Tongue (tissue), 2 donors: Measurements from ENCODE around the genes P2RY14, GPR87 and P2RY12.

GRCh38 chr3:150756461-150757582, 6.1 kb downstream of the SIAH2 start:
- RAMPAGE, long total RNA = no peak

- RAMPAGE, long total RNA = no peak
Observed at GRCh38 chr3:151101579-151101970, 16.1 kb downstream of the MED12L start.

- RAMPAGE, long total RNA = no peak
Observed at GRCh38 chr3:151265074-151265273, 13.4 kb downstream of the P2RY14 start.

GRCh38 chr3:151278226-151279019, at the start of gene P2RY14:
TSS of gene P2RY14 (minus strand) at chr3:151278542.
- RAMPAGE, long total RNA = no peak

- RAMPAGE, long total RNA = no peak
Observed at GRCh38 chr3:151316450-151317122, at the start of gene GPR87. TSS of gene GPR87 (minus strand) at chr3:151316820.

DNA sequence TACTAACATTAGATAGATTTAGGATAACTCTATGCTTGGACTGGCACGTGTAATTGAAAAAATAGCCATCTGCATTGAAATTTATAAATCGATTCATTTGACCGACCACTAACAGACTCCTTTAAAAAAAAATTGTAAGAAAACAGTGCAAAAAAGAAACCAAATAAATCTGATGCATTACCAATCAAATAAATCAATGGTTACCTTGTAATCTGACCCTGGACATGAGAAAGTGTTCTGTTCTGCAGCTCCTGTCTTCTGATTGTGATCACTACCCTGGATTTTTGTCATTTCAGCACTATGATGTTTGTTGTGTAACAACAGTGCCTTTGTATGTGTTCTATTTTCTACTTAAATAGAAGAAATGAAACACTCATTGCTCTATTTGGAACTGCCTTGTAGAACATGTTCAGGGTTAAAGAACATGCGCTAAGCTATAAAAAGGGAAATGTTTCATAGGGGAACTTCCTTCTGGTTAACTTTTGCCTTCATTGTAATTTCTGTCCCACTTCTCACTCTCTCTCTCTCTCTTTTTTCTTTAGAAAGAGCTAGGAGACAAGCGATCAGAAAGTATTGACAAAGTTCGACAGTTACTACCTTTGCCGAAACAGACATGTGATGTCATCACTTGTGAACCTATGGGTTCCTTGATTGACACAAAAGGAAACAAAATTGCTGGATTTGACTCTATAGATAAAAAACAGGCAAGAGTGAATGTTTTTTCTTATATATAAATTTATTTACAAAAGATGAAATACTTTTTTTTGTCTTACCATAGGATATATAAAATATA, at the start of gene P2RY12:
TSS of gene P2RY12 (minus strand) at position 266 of the 793 bp plus-strand sequence.
- RAMPAGE, long total RNA = no peak

GRCh38 chr3:151766560-151766953, 32.8 kb downstream of the AADACL2 start:
- RAMPAGE, long total RNA = no peak

- RAMPAGE, long total RNA = no peak
Observed at GRCh38 chr3:151889816-151890090, 16.3 kb downstream of the SUCNR1 start.

DNA sequence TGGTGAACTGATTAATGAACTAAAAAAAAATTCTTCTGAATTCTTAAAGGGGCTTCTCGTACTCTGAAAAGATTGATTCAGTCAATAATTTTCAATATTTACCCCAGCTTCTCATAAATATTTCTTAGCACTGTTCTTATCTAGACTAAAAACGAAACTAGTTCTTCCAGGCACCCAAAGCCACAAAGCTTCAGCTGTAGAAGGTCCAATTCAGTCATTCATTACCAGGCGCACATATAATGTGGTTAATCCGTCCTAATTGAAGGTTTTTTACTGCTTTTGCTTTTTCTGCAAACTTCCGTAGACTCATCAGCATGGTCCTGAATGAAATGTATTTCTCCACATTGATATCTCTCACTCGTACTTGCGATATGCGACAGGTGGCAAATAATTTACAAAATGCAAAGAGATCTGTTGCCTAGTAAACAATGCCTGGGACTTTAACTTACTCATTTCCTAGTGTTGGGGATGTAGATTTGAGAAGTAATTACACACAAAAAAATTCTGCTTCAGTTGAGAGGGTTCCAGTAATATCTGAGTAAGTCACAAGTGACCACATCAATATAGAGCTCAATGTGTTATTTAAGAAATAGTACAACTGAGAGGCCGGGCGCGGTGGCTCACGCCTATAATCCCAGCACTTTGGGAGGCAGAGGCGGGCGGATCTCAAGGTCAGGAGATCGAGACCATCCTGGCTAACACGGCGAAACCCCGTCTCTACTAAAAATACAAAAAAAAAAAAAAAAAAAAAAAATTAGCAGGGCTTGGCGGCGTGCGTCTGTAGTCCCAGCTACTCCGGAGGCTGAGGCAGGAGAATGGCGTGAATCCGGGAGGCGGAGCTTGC, 74.9 kb upstream of the MBNL1 start:
- RAMPAGE, long total RNA = no peak

DNA sequence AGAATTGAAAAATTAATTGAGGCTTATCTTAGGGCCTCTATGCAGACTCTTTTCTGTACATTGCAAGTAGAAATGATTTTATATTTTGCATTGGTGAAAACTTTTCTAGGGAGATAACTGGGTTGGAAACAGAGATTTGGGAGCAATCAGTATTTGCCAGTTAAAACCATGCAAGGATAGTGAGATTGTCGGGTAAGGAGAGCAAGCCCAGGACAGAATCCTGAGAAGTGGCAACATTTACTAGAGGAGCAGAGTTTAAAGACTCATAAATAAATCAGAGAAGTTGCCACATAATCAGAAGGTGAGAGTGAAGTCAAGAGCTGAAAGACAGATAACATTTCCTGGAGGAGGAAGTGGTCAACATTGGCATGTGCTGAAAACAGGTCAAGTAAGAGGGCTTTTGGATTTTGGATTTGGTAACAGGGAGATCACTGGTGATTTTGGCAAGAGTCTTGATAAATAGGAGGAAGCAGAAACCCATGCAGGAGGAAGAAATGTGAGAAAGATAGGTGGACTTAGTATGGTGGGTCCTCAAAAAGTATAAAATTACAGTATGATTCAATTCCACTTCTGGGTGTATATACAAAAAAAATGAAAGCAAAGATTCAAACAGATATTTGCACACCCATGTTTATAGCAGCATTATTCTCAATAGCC, 27.6 kb upstream of the MBNL1 start:
- RAMPAGE, long total RNA = no peak

DNA sequence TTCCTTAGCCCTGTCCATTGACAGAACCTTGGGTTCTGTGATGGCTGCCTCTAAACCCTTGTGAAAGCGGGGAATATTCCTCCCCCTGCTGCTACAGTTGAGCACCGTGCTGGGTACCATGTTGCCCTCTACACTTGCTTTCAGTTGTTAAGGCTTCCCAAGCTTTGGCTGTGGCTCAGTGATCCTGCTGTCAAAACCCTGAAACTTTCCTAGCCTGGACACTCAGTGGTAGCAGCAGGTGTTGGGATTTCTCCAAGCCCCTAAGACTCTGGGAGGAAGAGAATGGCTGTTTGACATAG, 69.5 kb downstream of the MBNL1 start:
- RAMPAGE, long total RNA = no peak

DNA sequence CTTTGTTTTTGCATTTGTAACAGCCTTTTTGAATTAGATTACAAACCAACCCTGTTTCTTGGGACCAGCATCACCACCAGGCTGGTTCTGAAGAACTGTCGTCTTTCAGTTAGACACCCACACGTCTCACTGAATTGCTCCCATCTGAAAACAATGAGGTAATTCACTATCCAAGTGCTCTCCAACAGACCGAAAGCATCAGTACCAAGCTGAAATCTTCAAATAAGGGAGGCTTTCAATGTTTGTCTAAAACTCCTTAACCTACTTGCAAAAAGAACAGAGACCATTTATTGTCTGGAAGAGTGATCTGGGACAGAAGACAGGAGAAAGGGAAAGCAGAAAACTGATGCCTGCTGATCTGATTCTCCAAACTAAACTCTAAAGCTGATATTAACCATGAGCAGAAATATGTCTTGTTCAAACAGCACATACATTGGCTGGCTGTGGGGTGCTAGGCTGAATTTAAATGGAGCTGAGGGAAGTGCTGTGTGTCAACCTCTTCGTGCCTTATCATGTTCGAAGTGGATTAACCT, 213.8 kb upstream of the P2RY1 start:
- RAMPAGE, long total RNA = no peak

DNA sequence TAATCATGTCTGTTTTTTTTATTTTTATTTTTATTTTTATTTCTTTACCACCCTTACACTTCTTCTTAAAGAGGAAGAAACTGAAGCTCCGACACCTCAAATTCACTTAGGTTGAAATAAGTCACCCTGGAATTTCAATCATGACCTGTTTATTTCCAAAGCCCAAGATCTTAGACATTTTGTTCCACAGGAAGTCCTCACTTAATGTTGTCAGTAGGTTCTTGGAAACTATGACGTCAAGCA, 390.8 kb downstream of the RAP2B start:
- RAMPAGE, long total RNA = no peak

GRCh38 chr3:153621998-153622278, 459.9 kb downstream of the RAP2B start:
- RAMPAGE, long total RNA = no peak

DNA sequence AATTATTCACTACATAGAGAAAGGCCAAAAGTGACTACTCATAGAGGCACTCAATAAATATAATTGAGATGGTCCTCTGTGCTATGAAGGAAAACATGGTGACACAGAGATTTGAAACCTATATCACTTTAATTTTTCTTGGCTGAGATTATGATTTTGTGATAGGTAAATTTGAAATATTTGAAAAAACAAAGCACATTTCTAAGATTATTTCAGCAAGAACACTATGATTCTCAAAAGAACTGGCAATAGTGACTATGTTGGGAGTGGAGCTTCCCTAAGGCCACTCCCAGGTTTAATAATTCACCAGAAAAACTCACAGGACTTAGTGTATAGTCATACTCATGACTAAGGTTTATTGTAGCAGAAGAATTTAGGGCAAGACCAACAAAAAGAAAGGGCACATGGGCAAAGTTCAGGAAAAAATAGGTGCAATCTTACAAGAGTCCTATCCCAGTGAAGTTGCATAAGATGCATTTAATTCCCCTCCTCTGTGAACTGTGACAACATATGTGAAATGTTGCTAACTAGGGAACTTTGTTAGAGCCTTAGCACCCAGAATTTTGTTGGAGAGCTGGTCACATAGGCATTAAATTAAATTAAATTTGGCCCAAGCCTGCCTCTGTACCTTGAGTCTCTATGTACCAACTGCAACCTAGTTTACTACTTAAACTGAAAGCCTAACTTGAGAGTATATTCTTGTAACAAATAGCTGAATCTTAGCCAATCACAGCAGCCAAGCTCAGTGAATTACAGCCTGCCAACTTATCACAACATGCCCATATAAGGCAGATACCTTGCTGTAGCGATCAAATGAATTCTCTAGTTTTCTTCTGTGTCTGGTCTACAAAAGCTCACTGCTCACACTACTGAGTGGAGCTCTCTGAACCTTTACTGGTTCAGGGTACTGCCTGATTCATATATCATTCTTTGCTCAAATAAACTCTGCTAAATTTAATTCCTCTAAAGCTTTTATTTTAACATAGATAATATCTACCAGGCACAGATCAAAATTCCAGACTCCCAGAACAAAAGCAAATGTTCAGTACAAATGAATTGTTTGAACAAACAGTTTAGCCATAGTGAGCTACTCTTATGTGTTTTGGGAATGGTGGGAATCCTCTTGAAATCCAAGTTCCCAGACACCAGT, 386.2 kb upstream of the ARHGEF26 start:
- RAMPAGE, long total RNA = no peak

DNA sequence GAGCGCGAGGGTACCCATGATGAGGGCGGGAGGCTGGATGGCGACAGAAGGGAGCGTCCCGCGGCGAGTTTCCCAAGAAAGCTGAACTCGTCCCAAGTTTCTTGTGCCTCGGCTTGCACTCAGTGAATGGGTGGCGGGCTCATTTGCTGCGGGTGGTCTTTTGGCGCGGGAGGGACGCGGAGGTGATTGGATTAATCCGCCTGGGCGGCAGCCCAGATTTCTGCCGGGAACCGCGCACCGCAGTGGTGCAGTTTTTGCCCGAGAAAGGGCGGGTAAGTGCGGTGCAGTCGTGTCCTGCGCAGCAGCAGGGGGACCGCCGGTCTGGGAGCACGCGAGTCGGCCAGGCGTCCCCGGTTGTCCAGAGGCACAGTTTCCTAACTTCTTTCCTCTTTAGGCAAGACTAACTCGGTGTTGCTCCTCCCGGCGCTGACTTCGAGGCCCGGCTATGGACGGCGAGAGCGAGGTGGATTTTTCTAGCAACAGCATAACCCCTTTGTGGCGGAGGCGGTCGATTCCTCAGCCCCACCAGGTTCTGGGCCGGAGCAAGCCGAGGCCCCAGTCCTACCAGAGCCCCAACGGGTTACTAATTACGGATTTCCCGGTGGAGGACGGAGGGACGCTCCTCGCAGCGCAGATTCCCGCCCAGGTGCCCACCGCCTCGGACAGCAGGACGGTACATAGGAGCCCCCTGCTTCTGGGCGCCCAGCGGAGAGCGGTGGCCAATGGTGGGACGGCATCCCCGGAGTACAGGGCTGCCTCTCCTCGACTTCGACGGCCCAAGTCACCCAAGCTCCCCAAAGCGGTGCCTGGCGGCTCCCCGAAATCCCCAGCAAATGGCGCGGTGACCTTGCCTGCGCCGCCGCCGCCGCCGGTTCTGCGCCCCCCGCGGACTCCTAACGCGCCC, 610 bp downstream of the ARHGEF26 start:
- RAMPAGE, long total RNA = no peak

- RAMPAGE, long total RNA = no peak
Observed at GRCh38 chr3:155511793-155512063, 218.2 kb upstream of the STRIT1 start.

DNA sequence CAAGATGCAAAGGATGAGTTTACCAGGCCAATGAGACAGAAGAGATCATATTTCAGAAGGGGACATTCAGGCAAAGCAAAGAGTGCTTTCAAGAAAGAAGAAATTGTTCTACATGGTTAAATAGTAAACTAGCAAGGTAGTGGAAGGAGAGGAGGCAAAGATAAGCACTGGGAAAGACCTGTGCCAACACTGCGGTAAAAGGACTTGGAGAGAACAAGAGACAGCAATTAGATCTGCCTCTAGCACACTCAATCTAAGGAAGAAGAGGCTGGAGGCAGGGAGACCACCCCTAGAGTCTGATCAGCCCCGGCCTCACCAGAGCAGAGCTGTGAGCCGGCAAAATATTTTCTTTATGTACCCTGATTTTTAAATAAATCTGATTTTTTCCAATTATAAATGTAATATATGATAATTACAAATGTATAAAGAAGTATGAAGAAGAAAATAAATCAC, 79.5 kb downstream of the PLCH1 start:
- RAMPAGE, long total RNA = no peak

DNA sequence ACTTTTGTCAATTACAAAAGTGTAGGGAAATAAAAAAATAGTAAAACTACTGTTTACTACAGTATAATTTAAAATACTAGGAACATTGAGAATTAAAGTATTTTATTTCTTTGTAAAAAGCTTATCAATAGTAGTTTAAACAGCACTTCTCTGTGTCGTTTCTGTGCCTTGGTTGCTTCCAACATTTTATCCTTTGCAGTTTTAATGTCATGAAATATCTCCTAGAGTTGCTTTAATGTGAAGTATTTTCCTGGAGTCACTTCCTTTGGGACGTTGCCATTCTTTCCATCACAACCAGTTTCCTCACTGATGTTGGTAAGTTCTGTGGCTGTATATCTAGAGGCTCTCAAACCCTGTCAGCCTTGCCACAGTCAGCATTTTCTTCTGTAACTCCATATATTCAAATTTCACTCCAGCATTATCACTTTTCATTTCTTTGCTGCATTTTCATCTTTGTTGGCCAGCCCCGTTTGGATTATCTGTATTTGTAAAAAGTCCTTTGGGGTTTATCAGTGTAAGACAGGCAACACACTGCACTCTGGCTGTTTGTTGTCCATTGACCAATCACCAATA, 20.1 kb downstream of the GMPS start:
- RAMPAGE, long total RNA = no peak

GRCh38 chr3:155912801-155913104, 42.3 kb downstream of the GMPS start:
- RAMPAGE, long total RNA = no peak